Subcutaneous adipose tissue (tissue), 3 donors: ENCODE results near the genes FCHO1 and B3GNT3.

DNA sequence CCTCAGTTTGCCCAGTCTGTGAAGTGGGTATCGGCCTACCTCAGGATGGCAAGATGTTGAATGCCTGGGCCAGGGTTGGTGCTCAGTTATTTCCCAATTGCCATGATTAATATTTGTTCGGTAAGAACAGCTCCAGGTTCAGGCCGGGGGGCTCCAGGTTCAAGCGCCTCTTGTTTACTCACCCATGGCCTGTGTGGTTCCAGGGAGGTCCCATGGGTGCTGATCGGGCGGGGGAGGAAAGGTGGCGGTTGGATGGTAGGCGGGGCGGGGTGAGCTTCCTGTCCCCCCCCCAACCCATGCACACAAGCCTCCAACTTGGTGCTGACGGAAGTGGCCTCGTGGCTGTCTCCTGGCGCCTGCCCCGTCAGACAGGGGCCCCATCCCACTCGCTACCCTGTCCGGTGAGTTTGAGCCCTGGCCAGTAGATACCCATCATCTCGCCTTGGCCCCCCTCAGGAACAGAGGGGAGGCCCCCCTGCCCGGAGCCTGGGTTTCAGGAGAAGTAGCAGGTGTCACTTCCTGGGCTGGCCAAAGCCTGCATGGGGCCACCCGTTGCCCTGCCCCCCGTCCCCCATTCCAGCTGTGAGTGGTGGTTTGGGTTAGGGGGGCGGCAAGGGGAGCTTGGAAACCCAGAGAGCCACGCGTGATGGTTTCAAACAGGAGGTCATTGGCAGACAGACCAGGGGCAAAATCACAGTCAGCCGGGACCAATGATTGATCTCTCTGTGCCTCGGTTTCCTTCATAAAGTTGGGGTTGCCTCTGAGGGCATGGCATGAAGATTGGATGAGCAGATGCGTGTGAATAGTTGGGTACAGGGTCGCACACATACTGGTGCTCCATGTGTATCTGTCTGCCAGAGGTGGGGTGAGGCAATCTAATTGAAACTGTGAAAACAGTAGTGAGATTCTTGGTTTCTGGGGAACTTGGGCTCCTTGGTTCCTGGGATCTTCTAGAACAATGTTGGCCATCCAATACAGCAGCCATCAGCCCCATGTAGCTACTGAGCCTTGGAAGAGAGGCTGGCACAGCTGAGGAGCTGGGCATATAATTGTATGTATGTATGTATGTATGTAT is at the start of gene FCHO1:
Gene FCHO1, plus strand, starts transcription at position 301 of the 1,075 bp plus-strand sequence.
- PRO-cap = no peak
- RAMPAGE, long total RNA, 3 experiments = start-site peak on the plus strand in 2 of 3 experiments, centred at position 337 of the sequence, 6 to 21 reads per replicate

DNA sequence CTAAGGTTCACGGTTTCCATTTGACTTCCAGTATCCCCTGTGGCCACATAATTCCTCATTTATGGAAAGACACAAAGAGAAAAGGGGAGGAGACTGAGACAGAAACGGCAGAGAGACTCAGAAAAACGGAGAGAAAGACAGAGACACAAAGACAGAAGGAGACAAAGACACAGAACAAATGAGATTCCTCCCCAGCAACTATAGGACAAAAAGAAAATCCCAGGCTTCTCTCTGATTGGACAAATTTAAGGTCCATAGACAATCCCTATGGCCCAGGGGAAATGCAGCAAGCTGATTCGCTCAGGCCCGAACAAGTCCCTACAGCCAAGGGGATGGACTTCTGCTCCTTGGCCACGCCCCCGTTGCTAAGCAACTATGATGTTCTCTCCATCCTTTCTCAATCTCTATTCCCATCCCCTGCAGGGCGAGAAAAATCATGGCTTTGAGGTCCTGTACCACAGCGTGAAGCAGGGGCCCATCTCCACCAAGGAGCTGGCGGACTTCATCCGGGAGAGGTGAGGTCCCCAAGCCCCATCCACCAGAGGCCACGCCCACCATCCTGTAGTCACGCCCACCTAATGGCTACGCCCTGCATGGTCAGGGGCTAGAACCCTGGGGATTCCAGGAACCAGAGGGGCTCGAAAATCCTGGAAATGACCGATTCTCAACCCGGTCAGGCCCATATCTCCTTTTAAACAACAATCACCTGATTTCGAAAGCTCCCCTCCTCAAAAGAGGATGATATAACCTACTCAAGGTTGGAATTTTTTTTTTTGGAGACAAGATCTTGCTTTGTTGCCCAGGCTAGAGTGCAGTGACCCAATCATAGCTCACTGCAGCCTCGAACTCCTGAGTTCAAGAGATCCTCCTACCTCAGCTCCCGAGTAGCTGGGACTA is 11.3 kb downstream of the FCHO1 start:
- PRO-cap = no peak
- RAMPAGE, long total RNA, 3 experiments = no peak in any of the 3 experiments

DNA sequence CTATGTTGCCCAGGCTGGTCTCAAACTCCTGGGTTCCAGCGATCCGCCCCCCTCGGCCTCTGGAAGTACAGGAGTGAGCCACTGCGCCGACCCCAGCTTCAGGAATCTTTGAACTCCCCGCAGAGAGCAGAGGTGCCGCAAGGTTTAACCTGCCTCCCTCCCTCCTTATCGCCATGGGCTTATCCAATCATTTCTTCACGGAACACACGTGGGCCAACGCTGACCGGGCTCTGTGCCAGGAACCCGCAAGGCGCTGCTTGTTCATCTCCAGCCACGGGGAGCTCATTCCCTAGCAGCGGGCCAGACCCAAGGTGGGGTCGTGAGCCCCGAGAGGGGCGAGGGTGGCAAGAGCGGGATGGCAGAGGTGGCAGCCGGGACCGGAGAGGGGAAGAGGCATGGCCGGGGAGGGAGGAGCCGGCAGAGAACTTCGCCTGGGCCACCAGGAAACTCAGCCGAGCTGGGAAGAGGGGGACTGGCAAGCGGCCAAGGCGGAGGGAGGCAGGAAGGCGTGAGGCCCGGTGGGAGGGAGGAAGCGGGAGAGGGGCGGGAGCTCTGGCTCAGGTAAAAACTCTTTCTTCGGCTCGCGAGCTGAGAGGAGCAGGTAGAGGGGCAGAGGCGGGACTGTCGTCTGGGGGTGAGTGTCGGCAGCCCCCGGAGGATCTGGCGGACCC is at the start of gene B3GNT3:
Gene B3GNT3, plus strand, starts transcription at position 566 of the 671 bp plus-strand sequence.
- PRO-cap = unidirectional peak, plus-strand start at position 538 of the sequence
- RAMPAGE, long total RNA, 3 experiments = no peak in any of the 3 experiments

DNA sequence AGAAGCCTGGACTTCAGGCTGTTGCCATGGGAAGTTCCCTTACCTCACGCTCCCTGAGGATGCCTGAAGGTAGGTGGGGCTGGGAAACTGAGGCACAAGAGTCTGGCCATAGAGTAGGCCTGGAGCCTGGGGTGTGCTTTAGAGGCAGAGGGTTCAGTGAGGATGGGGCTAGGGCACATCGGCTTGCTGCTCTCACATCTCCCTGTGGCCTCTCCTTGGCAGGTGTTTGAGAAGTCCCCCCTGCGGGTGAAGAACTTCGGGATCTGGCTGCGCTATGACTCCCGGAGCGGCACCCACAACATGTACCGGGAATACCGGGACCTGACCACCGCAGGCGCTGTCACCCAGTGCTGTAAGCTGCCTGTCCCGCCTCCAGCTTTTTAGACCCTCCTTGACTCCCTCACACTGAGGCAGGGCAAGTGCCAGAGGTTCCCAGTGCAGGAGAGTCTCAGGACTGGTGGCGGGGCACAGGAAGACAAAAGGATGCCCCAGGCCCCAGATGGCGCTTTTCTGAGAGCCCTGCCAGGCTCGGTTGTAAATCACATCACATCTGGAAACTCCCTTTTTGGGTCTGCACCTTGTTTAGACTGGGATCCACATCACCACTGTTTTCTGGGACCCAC is 2.3 kb downstream of the RPL18A start:
- PRO-cap = no peak
- RAMPAGE, long total RNA, 3 experiments = no peak in any of the 3 experiments

GRCh38 chr19:17943204-17943705 is 10.4 kb downstream of the CCDC124 start:
- PRO-cap = no peak
- RAMPAGE, long total RNA, 3 experiments = no peak in any of the 3 experiments

DNA sequence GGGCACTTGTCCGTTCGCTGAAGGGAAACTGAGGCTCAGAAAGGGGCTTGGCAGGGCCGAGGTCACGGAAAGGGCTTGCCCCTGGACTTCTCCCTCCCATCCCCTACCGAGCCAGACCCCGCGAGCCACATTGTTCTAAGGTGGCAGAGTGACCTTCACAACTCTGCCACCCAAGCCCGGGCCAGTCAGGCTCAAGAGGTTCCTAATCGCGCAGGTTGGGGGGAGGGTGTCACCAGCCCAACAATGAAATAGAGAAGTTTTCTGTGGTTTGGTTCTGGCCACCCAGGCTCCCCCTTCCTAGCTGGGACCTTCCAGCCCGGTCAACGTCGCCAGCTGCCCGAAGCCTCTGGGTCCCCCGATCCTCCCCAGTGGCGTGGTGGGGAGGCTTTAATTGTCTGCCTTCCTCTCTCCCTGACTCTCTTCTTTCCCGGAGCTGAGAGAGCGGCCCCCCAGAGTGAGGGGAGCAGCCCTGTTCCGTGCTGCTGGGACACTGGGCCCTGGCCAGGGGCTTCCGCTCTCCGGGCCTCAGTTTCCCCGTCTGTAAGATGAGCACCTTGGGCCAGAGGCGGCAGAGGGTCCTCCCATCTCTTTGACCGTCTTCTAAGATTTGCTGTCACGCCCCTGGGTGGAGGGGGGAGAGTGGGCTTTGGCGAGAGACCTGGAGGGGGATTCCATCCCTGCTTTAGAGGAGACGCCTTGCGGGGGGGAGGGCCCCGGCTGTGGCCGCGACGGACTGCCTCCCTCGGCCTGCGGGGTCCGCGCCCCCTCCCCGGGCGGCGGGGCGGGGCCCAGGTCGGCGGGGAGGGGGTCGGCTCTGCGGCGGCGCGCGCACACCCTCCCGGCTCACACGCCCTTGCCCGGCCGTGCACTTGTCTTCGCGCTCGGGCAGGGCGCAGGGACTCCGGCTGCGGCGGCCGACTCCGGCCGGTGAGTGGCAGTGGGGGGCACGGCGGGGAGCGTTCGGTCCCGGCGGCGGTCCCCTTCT is 15.2 kb upstream of the KCNN1 start:
- PRO-cap = no peak
- RAMPAGE, long total RNA, 3 experiments = no peak in any of the 3 experiments

DNA sequence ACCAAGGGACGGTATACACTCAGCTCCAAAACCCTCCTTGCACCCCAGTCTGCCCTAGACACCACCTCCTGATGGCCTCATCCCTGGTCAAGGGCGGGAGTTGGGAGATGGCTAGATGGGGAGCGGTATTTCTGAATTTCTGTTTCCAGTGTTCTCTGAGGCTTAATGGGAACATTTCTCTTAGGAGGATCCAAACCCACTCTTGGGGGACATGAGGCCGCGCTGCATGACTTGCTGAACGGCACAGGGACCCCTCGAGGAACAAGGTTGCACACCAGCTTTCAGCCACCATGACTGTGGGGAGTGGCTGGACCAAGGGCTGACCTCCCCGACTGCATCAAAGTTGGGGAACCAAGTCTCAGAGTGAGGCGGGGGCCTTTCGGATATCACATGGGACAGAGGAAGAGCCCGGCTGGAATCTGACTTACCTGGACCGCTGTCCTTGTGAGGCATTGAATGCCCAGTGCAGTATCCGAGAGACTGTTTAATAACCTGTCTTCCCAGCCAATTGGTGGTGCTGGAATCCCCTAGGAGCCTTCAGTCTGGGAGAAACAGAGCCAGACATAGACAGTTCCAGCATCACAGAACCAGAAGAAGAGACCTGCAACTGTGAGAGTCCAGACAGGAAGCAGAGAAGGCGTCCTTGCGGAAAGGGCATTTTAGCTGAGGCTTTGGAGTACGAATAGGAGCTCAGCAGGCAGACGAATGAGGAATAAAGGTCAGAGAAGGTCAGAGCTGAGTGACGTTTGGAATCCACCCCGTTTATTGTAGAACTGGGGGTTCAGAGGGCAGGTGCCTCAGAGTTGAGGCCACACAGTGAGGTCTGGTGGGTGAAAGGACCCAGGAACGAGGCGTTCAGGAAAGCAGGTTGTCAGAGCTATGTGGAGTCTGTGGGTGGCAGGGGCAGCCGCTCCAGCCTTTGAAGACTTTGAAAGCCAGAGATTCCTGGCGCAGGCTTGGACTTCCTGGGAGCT is 5.0 kb downstream of the ARRDC2 start:
- PRO-cap = no peak
- RAMPAGE, long total RNA, 3 experiments = no peak in any of the 3 experiments

GRCh38 chr19:18100492-18101148 is 3.0 kb downstream of the MAST3 start:
- PRO-cap = no peak
- RAMPAGE, long total RNA, 3 experiments = no peak in any of the 3 experiments

DNA sequence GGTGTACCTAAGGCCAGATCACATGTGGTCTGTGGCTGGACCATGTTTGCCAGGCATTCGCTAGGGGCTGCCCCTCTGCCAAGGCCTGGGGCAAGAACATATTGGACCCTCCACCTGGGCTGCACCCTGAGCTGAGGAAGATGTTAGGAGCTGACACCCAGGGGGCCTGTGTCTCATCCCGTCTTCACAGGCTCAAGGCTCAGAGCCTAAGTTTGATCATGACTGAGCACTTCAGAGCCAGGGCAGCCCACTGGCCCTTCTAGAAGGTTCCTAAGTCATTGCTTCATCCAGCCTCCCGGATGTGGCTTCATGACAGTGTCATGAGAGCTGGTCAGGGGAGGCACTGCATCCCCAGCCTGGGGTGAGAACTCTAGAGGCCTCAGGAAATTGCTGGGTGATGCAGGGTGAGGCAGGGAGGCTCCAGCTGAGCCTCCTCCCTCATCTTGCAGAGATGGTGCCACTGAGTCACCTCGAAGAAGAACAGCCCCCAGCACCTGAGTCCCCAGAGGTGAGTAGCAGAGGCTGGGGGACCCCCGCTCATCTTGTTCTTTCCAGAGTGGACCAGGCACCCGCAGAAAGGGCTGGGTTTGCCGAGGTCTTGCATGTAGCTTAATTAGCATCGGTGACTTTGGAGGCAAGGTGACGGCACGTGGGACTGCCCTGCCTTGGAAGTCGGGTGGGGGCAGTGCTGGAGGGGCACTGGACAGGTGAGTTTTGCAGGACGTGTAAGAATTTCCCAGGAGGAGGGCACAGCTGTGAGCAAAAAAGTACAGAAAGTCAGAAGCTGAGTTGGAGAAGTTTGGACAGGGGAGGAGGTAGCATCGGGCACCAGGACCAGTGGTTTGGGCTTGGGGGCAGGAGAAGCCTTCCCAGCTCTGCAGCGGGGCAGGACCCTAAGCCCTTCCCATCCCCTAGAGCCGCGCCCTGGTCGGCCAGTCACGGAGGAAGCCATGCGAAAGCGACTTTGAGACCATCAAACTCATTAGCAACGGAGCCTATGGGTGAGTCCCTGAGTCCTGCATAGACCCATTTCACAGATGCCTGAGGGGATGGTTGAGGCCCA is 24.7 kb upstream of the PIK3R2 start:
- PRO-cap = no peak
- RAMPAGE, long total RNA, 3 experiments = no peak in any of the 3 experiments

DNA sequence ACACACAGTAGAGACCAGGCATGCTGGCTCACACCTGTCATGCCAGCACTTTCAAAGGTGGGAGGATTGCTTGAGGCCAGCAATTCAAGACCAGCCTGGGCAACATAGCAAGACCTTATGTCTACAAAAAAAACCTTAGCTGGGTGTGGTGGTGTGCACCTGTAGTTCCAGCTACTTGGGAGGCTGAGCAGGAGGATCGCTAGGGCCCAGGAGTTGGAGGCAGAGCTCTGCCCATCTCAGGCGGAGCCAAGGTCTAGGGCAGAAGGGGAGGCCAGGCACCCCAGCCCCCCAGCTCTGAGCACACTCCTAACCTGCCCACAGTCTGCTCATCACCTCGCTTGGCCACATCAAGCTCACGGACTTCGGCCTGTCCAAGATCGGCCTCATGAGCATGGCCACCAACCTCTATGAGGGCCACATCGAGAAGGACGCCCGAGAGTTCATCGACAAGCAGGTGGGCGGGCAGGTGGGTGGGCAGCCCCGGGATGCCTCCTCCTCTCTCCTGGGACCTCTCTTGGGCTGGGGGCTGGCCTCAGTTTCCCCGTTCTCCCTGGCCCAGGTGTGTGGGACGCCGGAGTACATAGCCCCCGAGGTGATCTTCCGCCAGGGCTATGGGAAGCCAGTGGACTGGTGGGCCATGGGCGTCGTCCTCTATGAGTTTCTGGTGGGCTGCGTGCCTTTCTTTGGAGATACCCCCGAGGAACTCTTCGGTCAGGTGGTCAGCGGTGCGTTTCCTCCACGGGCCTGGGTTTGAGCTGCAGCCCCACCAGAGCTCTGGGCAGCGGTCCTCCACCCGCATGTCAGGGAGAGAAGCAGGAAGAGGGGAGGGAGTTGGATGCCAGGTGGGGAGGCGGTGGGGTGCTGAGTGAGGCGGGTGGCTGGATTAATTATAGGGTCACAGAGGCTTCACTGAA is 18.4 kb upstream of the PIK3R2 start:
- PRO-cap = no peak
- RAMPAGE, long total RNA, 3 experiments = no peak in any of the 3 experiments

DNA sequence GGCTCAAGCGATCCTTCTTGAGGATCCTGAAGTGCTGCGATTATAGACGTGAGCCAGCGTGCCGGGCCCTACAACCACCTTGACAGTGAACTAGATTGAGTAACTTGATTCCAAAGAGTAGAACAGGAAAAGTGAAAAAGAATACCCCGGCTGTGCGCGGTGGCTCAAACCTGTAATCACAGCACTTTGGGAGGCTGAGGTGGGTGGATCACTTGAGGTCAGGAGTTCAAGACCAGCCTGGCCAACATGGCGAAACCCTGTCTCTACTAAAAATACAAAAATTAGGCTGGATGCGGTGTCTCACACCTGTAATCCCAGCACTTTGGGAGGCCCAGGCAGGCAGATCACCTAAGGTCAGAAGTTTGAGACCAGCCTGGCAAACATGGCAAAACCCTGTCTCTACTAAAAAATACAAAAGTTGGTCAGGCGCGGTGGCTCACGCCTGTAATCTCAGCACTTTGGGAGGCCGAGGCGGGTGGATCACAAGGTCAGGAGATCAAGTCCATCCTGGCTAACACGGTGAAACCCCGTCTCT is 5.6 kb downstream of the IFI30 start:
- PRO-cap = no peak
- RAMPAGE, long total RNA, 3 experiments = no peak in any of the 3 experiments

GRCh38 chr19:18220509-18221327 is 5.5 kb downstream of the PDE4C start:
- PRO-cap = no peak
- RAMPAGE, long total RNA, 3 experiments = no peak in any of the 3 experiments

DNA sequence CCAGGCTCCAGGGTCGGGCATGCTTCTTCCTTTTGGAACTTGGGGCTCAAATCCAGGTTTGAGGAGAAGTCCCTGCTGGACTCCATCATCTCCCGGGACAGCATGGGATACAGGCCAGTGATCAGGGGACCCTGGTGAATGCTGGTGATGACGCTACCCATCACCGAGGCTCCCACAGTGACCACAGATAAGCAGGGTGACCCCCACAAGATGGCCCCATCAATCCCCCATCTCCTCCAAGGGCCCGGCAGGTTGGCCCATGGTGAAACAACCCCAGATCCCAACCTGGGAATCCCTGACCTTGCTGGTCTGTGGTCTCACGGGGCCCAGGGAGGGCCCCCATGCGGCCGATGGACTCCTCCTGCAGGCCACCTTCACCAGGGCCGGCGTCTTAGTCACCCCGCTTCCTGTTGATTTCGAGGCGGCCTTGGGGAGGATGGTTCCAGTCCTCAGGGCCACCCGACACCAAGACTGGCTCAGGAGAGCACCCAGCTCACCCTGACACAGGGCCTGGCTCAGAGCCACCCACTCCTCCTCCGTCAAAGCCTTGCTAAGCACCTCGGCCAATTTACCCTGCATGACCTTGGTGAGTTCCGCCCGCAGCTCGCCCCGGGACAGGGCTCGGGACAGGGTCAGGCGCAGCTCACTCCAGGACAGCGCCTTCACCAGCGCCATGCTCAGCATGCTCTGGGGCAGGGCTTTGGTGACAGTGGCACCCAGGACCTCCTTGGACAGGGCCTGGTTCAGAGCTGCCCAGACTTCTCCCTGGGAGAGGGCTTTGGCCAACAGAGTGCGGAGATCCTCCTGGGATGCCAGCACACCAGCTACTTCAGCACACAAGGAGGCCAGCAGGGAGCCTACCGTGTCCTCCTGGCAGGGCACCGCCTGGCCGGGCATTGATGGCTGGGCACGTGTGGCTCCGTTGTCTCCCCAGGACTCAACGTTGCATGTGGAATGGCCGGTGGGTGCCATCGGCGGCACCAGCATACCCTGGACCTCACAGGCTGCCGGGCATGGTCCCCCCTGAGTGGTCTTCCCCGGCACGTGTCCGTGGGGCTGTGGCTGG is 9.9 kb downstream of the IQCN start:
- PRO-cap = no peak
- RAMPAGE, long total RNA, 3 experiments = no peak in any of the 3 experiments

DNA sequence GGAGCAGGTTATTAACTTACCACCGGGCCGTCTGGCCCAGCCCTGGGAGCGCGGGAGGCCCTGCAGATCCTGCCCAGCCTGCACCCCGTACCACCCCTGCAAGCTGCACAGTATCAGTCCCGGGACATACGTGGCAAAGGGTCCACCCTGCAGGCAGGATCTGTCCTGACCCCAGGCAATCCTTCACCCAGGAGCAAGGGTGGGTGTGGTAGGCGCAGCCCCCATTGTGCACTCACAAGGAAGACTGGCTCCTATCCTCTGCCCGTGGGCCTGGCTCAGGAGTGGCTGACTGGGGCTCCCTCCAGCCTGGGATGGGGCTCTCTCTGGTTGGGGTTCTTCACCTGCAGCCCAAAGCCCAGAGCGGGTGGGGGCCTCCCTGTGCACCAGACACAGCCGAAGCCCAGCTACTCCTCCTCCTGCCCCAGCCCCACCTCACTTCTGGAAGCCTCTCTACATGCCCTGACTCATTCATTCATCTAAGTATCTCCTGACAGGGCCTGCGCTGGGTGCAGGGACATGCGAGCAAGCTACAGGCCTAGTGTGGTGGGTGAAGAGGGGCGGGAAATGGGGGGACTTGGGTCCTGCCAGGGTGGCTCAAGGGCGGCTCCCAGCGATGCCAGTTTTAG is 12.9 kb downstream of the LSM4 start:
- PRO-cap = no peak
- RAMPAGE, long total RNA, 3 experiments = no peak in any of the 3 experiments

GRCh38 chr19:18317905-18318861 is 4.7 kb downstream of the LSM4 start:
- PRO-cap = no peak
- RAMPAGE, long total RNA, 3 experiments = no peak in any of the 3 experiments

- PRO-cap = no peak
- RAMPAGE, long total RNA, 3 experiments = no peak in any of the 3 experiments
Observed at GRCh38 chr19:18402399-18403464, 5.3 kb upstream of the LRRC25 start.

- PRO-cap = no peak
- RAMPAGE, long total RNA, 3 experiments = no peak in any of the 3 experiments
Observed at GRCh38 chr19:18431401-18432439, 6.2 kb downstream of the ISYNA1 start.

DNA sequence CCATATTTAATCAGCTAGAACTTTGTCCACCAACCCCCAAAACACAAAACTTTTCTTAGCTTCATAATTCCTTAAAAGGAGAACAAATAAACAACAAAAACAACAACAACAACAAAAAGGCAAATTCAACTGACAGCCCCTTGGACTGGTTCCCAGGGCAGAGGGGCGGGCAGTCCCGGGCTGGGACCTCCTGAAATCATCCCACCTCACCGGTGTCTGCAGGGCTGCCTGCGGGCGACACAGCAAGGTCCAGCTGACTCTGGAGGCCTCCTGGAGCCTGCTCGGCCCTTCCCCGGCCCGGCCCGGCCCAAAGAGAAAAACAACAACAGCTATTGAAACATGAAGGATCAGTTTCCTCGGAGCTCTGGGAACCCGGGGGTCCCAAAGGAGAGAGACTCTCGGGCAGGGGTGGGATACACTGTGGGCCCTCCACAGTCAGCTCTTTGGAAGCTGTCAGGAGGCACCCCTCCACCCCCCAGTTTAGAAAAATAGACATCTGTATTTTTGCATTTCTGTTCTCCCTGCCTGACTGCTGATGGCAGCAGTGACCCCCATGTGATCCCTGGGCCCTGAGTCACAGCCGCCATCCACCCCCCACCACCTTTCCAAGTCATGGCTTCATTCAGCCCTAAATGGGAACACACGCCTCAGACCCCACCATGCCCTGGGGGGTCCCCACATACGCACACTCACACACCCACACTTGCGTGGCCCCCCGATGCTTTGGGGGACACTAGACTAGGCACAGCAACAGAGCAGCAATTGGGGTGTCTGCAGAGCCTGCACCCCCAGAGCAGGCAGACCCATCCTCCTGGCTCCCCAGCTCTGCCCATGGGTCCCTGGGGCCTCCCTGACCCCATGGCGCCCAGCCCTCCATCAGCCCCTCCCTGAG is 5.2 kb upstream of the ISYNA1 start:
- PRO-cap = no peak
- RAMPAGE, long total RNA, 3 experiments = no peak in any of the 3 experiments

DNA sequence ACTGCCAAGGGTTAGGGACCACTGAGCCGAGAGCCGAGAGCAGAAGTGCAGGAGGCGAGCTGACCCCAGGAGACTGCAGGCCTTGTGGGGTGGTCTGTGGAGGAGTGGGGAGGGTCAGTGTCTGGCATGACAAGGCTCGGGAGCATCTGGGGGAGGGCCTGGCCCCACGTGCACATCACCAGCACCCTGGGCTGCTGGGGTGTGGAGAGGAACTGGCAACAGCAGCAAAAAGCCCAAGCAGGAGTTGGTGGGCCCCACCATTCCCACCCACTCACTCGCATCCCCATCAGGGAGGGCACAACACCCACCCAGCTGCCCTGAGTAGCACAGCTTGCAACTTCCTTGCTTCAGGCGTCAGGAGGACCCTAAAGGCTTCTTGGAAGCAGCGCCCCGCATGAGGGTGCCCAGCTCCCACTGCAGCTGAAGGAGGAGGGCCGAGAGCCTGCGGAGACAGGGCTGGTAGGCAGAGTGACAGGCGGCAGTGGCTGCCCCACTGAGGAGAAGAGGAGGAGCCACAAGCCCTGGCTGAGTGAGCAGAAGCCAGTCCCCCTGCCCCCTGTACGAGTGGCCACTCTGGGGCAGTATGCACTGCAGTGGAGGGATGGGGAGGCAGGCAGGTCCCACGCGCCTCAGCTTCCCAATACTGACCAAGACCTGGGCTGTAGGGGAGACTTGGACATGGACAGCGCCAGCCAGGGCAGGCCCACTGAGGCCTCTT is 26.6 kb downstream of the ELL start:
- PRO-cap = no peak
- RAMPAGE, long total RNA, 3 experiments = no peak in any of the 3 experiments

DNA sequence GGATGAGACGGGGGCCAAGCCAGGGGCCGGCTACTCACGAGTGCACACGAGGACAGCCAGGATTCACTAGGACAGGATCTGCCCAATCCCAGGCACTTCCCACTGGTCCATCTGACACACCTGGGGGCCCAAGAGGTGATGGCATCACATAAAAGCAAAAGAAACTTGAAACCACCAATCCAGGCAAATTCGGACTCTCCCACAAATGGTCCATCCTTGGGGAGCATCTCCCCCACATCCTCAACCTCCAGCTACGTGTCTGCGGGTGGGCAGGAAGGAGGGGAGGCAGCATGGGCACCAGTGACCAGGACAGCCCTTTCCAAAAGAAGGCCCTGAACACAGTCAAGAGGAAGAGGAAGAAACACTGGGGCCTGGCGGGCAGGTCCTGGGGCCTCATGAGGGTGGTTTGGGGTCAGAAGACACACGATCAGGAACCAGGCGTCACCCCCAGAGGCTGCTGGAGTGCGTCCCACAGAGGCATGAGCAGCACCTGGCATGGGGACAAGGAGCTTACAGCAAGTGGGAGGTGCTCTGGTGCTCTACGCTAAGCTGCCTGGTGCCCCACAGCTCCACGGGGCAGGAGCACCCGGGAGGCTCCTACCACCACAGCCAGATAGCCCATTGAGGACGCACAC is 20.2 kb downstream of the ELL start:
- PRO-cap = no peak
- RAMPAGE, long total RNA, 3 experiments = no peak in any of the 3 experiments